SP-49 (cell line): ENCODE results near the genes NXPH4, R3HDM2, INHBC and PIP4K2C.

GRCh38 chr12:57031055-57031353, 14.7 kb upstream of the TAC3 start:
- PRO-cap: no peak

DNA sequence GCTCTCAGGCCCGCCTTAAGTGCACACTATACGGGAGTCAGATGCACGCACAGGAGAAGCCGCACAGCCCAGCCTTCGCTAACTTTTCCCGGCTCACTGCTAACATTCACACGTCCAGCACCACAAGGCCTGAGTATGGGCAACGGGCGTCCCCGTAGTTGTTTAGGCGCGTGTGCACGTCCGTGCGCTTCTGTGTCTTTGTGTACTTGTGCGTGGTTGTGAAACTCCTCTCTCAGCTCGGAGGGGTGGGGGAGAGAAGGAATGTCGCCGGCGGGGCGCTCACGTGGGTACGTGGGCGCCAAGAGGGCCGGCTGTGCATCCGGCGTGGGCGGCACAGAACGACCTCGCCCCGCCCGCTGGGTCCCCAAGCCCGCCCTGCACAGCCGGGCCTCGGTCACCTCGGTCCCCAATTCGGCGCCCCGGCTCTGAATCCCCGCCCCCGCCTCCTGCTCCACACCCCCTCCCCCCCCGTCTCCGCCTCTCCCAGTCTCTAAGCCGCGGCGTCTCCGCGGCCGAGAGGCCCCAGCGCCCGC, 432 bp upstream of the NAB2 start:
- PRO-cap: no peak

DNA sequence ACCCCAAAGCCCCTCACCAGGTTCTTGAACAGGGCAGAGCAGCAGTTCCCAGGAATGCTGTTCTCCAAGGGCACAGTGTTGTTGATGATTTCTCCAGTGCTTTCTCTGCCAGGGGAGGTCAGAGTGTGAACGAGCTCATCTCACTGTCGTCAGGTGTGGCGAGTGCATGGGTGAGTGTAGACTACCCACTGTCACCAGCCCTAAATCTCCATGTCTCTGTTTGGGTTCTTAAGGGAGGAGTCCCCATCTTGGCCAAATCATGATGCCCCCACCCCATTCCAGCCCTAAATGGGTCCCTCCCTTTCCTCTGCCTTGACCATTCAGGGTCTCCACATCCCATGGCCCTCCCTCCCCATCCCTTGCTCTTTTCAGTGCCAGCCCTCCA, 6.5 kb downstream of the STAT6 start:
- PRO-cap: no peak

DNA sequence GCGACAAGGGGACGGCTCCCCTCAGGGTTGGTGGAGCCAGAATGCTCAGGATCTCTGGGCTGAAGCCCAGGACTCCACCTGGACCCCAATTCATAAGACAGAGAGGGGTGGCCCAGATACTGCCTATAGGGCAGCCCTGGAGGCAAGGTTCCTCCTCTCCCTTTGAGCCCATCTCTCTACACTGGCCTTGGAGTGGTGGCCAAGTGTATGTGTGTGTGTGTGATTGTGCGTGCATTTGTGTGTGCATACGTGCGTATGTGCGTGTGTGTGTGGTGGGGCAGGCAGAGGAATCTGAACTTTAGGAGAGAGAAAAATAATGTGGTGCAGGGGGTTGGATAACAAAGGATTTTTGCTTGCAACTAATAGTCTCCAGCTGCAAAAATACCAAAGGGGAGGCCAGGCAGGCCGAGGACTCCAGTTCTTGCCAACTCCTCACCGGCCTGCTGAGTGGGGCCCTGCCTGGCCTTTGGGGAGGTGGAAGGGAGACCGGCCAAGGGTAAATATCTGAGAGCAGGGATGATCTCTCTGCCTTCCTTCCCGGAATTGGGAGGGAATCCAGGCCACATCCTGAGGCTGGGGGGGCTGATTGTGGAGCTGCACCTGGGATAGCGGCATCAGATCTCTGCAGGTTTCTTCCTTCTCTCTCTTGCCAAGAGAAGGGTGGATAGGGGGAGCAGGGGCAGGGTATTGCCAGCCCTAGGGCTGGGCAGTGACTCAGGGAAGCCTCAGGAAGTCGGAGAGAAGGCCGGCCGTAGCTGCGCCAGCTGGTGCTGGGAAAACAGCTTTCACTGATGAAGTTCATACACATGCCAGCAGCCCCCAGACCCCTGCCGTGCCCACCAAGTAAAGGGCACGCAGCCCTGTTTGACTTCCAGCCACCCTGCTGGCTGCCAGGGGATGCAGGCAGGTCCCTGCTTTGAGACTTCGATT, 23.5 kb downstream of the LRP1 start:
- PRO-cap: no peak

- PRO-cap: no peak
Measured at GRCh38 chr12:57168570-57168769, 40.2 kb downstream of the LRP1 start.

GRCh38 chr12:57216230-57217089, at the start of gene NXPH4:
TSS of gene NXPH4 (plus strand) at chr12:57216794.
- PRO-cap: no peak

- PRO-cap: no peak
Measured at GRCh38 chr12:57297640-57298311, 46.8 kb upstream of the STAC3 start.

- PRO-cap: no peak
Measured at GRCh38 chr12:57378374-57378876, 52.4 kb downstream of the R3HDM2 start.

DNA sequence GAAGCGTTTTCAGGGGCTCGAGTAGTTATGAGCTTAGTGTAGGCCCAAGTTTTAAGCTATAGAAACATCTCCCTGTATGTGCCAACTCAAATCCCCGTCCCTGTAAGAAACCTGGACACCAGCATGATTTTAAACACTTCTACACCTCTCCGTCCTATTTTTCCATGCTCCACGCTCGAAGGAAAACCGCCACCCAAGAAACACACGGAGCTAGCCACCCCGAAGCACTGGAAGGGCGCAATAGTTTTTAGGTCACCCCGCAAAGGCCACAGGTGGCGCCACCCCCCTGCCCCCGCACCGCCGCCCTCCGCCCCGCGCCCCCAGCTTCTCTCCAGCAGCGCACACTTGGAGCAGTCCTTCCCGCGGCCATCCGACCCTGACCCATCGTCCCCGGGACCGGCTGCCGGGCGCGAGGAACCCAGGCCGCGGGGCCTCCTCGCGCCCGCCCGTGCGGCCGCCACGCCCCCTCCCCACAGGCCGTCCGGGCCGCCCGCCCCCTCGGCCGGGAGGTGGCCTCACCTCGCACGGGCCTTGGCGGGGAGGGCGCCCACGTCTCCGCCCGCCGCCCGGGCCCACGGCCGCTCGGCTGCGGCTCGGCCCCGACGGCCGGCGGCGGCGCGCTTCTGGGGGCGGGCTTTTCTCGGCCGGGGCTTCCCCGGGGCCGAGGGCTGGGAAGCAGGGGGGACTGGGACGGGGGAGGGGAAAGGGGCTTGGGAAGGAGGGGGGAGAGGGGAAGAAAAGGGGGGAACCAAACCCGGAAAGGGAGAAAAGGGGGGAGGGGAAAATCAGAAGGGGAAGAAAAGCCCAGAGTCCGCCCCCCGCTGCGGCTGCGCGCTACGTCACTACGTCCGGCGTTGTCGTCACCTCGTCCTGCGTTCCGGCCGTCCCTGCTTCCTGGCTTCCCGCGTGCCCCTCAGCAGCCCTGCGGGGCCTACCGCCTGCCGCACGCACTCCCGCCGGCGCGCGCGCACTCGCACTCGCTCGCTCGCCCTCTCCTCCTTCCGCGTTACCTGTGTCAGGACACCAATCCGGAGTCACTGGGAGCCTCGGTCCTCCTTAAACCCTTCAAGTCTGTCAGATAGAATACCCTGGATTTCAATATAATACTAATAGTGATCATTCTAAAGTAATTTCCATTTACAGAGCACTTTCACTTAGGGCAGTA, at the start of gene R3HDM2:
Gene R3HDM2, minus strand, starts transcription at position 843 of the 1,165 bp plus-strand sequence.
- PRO-cap: unidirectional peak, plus-strand start at position 884 of the sequence; unidirectional peak, plus-strand start at position 950 of the sequence

GRCh38 chr12:57434314-57435231, at the start of gene INHBC:
TSS of gene INHBC (plus strand) at chr12:57434784.
- PRO-cap: no peak

DNA sequence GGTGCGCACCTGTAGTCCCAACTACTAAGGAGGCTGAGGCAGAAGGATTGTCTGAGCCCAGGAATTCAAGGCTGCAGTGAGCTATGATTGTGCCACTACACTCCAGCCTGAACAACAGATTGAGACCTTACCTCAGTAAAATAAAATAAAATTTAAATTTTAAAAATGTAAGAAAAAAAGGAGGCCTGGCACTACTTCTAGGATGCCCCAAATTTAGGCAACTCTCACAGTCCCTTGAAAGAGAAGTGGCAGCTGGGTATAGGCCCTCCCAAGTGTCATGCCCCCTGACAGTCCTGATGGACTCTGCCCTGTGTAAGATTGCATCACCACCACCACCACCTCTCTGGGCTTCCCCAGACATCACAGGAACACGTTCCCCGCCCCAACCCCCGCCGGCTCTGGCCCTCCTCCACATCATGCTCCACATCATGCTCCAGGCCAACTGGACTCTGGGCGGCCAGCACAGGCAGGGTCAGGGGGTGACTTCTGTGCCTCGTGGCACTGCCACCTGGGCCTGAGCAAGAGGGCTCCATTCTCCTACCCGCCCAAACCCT, 747 bp upstream of the INHBE start:
- PRO-cap: no peak

- PRO-cap: no peak
Measured at GRCh38 chr12:57474658-57475145, 5.0 kb downstream of the ARHGAP9 start.

DNA sequence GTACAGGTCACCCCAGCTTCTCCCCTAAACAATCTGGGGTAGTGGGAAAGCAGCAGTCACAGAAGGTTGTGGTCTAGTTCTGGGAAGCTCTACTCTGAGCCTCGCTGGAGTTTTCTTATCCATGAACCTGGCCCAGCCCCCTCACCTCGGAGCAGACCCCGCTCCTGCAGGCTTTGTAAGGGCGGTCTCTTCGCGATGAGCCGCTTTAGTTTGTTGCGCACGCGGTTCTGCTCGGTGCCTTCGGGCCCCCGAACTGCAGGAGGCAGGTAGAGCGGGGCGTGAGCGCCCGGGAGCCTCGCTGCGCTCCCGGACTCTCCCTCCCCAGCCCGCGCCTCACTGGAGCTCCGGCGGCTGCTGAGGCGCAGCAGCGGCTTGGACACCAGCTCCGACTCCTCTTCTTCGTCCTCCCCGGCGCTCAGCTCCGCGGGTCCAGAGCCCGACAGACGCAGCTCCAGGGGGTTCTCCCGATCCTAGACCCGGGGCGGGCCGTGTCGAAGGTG, 4.5 kb downstream of the ARHGAP9 start:
- PRO-cap: no peak

DNA sequence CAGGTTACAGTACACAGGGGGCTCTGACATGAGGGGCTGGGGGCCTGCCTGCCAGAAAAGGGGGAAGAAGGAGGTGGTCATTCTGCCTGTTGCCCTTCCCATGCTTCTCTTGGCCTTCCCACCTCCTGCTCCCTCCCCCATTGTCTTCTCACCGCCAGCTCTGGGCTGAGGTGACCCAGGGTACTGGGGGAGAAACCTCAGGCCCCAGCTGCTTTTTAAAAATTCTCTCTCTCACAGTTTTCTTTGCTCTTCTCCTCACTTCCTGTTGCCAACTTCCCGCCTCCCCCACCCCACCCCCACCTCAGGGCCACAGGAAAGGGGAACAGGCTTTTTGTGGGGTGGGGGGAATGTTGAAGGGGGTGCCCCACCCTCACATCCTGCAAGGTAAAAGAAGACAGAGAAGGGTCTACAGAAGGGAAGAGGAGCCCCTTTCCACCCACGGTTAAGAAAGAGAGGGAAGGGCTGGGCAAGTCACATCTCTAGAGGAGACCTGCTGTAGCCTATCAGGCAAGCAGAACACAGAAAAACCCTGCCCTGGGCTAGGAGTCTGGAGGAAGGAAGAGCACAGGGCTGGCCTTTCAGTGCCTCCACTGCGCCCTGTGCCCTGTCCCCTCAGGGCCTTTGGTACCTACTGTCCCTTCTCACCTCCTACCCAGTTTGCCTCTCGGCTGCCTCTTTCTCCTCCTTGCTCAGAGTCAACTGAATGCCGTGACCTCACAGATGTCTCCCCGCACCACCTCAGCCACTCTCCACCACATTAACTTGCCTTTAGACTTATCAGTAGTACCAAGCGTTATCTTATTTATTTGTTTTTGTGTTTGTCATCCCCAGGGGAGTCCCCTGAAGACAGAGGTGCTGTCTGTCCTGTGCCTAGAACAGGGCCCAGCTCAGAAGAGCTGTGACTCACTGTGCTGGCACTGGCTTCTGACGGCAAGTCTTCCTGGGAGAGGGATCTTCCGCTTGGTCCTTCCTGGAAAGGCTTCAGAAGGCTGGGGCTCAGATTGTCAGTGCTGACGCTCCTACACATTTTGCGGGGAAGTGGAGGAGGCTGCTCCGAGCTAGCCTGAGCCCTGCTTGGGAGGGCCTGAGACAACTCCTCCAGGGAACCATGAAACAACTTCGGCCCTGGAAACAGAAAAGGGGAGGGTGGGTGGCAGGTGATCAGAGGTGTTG, 1.6 kb downstream of the ARHGAP9 start:
- PRO-cap: no peak

GRCh38 chr12:57497310-57497714, 9.4 kb downstream of the MARS1 start:
- PRO-cap: no peak

- PRO-cap: no peak
Measured at GRCh38 chr12:57525548-57525949, 2.9 kb downstream of the MBD6 start.

DNA sequence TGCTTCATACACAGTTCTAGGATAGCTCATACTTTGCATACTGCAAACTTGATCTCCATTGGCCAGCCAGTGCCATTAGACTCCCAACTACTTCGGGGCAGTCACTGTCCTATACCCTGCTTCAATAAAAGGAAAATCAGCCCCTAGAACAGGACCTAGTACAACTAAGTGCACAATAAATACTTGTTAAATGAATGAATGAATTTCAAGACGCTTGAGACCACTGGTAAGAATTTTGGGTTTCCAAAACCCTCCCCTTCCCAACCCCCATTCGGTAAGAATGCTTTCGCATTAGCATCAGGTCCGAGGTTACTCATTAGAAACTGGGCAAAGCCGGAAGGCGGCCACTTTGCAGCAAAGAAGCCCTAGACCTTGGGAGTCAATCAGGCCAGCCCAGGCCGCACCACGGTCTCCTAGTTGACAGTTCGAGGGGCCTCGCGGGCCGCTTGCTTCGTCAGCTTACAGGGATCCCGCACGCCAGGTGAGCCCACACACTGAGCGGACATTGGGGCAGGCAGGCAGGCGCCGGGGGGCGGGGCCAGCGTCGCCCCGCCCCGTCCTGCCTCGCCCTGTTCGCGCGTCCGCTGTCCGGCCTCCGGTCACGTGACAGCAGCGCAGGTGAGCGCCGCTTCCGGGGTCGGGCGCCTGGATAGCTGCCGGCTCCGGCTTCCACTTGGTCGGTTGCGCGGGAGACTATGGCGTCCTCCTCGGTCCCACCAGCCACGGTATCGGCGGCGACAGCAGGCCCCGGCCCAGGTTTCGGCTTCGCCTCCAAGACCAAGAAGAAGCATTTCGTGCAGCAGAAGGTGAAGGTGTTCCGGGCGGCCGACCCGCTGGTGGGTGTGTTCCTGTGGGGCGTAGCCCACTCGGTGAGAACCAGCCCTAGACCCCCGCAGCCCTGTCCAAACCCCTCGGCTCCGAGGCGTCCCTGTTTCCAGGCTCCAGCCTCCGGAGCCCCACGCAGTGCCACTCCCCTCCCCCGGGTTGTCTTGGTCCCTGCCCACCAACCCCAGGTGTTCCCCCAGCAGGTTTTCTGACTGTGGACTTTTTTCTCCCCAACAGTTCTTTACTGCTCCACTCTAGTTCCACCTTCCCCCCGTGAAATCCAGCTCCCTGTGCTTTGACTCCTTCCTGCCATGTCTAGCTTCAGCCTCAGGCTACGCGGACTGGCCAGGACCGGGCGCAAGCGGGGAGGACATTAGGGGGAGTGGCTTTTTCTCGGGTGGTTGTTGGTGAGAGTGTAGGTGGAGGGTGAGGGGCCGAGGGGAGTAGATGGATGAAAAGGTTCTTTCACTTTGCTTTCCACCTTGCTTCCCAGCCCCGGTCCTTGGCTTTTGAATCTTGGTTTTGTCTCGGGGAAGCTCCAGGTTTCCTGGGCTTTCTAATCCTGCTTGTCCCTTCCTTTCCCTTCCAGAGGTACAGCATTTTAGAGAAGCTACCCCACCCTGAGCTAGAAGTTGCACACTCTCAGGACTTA, at the start of gene PIP4K2C:
Gene PIP4K2C, plus strand, starts transcription at position 598 of the 1,477 bp plus-strand sequence.
- PRO-cap: no peak

- PRO-cap: no peak
Measured at GRCh38 chr12:57608775-57609568, 2.3 kb upstream of the ARHGEF25 start.

DNA sequence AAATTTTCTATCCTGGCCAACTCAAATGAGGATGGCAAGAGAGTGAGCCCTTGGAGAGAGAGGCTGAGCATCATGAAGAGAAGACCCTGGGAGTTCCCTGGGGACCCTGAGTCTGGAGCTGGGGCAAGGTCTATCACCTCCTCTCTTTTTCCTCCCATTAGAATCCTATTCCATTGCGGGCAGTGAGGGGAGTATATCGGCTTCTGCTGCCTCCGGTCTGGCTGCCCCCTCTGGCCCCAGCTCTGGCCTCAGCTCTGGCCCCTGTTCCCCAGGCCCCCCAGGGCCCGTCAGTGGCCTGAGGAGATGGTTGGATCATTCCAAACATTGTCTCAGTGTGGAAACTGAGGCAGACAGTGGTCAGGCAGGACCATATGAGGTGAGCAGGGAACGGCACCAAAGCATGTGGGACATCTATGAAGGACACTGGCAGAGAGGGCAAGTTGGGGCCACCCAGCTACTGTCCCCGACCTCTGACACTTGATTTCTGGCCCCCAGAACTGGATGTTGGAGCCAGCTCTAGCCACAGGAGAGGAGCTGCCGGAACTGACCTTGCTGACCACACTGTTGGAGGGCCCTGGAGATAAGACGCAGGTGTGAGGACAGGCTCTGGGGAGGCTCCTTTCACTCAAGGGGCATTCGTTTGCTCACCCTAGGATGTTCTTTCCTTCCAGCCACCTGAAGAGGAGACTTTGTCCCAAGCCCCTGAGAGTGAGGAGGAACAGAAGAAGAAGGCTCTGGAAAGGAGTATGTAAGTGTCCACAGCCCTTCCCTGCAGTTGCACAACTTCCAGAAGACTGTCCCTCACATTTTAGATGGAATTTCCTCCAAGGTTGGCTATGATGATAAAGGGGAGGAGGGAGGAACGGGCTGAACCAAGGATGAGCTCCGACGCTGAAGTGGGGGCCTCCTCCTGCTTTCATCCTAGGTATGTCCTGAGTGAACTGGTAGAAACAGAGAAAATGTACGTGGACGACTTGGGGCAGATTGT, 1.8 kb downstream of the ARHGEF25 start:
- PRO-cap: no peak

GRCh38 chr12:57621811-57622010, 10.5 kb downstream of the ARHGEF25 start:
- PRO-cap: no peak